SK-N-SH (cell line): ENCODE measurements around the gene ZBTB7C.

DNA sequence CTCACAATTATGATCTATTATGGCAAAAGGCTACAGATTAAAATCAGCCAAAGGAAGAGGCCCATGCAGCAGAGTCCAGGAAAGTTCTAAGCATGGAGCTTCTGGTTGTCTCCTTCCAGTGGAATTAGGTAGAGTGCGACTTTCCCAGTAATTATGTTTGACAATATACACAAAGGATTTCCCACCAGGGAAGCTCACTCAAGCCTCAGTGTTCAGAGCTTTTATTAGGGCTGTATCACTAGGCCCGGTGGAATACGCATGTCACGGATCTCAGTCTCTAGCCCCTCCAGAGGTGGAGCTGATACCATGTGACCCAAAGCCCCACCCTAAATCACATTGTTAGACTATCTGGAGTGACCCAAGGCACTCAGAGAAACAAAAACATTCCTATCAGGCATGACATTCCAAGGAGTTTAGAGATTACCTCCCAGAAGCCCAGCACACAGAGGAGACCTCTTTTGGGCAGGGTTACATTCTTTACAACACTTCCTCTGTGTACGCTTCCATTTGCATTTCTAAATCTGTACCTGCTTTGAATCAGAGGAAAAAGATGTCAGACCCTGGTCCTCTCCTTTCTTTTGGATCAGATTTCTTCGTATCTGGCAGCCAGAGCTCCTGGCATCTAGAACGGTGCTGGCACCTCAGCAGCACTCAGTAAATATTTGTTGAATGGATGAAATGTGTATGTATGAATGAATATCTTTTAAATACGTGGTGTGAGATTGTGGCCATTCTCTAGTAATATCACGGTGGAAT lies 37.6 kb upstream of the SMAD2 start:
- RRBS = no CpG with 5 or more reads among the region's 9 CpGs
CAGE:
- cytosol, long polyA plus RNA = no peak
- long polyA plus RNA = no peak
- nucleus, long polyA plus RNA = no peak

GRCh38 chr18:48023230-48023547 lies 92.7 kb upstream of the SMAD2 start:
- RRBS = no CpG with 5 or more reads among the region's 6 CpGs
CAGE:
- cytosol, long polyA plus RNA = no peak
- long polyA plus RNA = no peak
- nucleus, long polyA plus RNA = no peak

DNA sequence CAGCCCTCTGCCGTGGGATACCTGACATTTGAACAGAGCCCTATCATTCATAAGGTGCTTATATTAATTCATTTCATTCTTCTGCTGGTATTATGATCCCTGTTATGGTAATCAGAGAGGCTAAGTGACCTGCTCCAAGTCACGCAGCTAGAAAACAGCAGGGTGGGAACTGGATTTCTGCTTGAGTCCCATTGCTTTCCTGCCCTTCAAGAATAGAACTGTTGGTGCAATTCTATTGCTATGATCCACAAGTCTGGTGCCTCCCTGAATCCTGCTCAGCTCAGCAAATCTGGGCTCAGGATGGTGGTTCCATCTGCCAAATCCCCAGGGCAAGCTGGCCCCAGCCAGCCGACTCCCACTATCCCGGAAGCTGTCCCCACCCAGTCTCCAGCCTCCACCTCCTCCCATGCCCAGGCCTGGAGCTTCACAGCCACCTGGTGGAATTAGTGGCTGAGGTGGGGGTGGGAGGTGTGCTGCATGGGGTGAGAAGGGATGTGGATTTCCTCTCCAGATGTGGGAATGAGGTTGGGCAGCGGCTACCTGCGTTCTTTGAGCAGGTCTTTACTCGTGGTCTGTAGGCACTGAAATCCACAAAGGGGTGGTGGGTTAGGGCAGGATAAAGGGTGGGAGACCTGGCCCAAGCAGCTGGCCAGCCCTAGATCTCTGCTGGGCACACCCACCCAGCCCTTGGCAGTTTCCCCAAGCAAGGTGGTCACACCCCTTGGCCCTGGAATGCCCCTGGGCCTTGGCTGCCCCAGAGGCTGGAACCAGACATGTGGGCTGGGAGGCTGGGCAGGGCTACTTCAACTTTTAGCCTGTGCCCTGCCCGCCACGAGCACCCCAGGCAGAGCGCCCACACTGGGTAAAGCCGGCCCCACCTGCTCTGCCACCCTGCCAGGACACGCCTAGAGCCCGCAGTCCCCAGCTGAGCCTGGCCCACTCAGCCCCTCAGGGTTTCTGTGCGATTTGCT lies 119.4 kb upstream of the SMAD2 start:
- RRBS = no CpG with 5 or more reads among the region's 14 CpGs
CAGE:
- cytosol, long polyA plus RNA = no peak
- long polyA plus RNA = no peak
- nucleus, long polyA plus RNA = no peak

GRCh38 chr18:48135013-48135522 lies 204.6 kb upstream of the SMAD2 start:
- RRBS = no CpG with 5 or more reads among the region's 4 CpGs
CAGE:
- cytosol, long polyA plus RNA = no peak
- long polyA plus RNA = no peak
- nucleus, long polyA plus RNA = no peak

DNA sequence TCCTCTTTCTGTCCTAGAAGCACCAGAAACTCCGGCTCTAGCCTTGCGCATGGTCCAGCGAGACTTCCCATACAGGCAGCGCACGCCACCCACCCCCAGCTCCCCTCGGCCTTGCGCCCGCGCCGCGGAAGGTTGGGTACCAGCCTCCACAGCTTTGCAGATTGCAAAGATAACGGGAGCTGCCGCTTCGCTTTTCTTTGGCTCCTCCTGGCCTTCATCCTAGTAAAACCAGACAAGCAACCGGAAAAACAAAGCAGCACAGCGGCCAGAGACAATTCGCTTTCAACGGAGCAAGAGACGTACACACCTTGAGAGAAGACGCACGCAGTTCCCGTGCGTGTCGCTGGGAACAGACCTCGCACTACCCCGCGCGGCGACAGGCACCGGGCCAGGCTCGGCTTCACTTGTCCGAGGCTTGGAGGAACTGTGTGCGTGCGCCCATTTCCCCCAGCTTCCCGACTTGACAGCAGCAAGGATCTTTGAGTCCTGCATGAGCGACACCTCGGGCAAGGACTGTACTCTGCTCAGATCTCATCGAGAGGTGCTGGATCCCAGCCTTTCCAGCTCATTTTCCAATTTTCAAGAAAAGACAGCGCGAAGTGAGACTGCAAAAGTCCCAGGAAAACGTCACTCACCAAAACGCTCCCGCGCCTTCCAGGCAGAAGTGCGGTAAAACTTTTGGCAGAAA lies 988 bp downstream of the ZBTB7C start:
- RRBS = 91% methylated on average over 1 of the region's 45 CpGs
CAGE:
- cytosol, long polyA plus RNA = no peak
- long polyA plus RNA = no peak
- nucleus, long polyA plus RNA = no peak

GRCh38 chr18:48409048-48410109 lies at the start of gene ZBTB7C:
Gene ZBTB7C (minus strand): TSS chr18:48409383.
- RRBS = 1% methylated on average over 63 of the region's 152 CpGs
CAGE:
- cytosol, long polyA plus RNA = no peak
- long polyA plus RNA = no peak
- nucleus, long polyA plus RNA = no peak

- RRBS = 41% methylated on average over 7 of the region's 10 CpGs
CAGE:
- cytosol, long polyA plus RNA = no peak
- long polyA plus RNA = no peak
- nucleus, long polyA plus RNA = no peak
Measured at GRCh38 chr18:48441675-48442127, 32.5 kb upstream of the ZBTB7C start.

GRCh38 chr18:48454094-48454649 lies 45.0 kb upstream of the ZBTB7C start:
- RRBS = no CpG with 5 or more reads among the region's 8 CpGs
CAGE:
- cytosol, long polyA plus RNA = no peak
- long polyA plus RNA = no peak
- nucleus, long polyA plus RNA = no peak

GRCh38 chr18:48575460-48576755 lies 37.1 kb downstream of the CTIF start:
- RRBS = 100% methylated on average over 3 of the region's 39 CpGs
CAGE:
- cytosol, long polyA plus RNA = no peak
- long polyA plus RNA = no peak
- nucleus, long polyA plus RNA = no peak

DNA sequence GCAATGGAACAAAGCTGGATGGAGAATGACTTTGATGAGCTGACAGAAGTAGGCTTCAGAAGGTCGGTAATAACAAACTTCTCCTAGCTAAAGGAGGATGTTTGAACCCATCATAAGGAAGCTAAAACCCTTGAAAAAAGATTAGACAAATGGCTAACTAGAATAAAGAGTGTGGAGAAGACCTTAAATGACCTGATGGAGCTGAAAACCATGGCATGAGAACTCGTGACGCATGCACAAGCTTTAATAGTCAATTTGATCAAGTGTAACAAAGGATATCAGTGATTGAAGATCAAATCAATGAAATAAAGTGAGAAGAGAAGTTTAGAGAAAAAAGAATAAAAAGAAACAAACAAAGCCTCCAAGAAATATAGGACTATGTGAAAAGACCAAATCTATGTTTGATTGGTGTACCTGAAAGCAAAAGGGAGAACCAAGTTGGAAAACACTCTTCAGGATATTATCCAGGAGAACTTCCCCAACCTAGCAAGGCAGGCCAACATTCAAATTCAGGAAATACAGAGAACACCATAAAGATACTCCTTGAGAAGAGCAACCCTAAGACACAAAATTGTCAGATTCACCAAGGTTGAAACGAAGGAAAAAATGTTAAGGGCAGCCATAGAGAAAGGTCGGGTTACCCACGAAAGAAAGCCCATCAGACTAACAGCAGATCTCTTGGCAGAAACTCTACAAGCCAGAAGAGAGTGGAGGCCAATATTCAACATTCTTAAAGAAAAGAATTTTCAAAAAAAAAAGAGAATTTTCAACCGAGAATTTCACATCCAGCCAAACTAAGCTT lies 111.5 kb downstream of the CTIF start:
- RRBS = no CpG with 5 or more reads among the region's 7 CpGs
CAGE:
- cytosol, long polyA plus RNA = no peak
- long polyA plus RNA = no peak
- nucleus, long polyA plus RNA = no peak

DNA sequence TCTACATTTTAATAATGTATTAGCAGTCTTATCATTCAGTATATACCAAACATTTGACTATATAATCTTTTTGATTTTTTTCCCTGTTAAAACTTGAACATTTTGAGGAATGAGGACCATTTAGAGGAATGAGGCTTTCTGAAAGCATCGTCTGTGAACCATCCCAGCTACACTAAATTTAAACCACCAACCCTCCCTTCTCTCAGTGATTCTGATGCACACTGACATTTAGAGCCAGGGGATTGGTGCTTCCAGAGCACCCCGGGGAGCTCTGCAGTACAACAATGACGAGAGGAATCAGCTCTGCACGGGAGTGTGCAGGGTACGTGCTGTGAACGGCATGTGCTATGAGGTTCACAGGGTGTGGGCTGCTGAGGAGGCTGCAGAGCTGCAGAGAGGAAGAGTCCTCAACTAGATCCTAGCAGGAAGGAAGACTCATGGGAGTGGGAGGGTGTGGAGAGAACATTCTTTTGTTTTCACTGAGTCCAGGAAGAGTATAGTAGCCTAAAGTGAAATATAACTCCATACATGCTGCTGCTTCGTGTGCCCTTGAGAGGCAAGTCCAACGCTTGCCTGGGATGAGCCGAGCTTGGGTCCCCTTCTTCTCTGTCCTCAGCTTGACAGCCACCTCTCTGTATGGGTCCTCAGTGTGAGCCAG lies 118.6 kb downstream of the CTIF start:
- RRBS = no CpG with 5 or more reads among the region's 9 CpGs
CAGE:
- cytosol, long polyA plus RNA = no peak
- long polyA plus RNA = no peak
- nucleus, long polyA plus RNA = no peak

DNA sequence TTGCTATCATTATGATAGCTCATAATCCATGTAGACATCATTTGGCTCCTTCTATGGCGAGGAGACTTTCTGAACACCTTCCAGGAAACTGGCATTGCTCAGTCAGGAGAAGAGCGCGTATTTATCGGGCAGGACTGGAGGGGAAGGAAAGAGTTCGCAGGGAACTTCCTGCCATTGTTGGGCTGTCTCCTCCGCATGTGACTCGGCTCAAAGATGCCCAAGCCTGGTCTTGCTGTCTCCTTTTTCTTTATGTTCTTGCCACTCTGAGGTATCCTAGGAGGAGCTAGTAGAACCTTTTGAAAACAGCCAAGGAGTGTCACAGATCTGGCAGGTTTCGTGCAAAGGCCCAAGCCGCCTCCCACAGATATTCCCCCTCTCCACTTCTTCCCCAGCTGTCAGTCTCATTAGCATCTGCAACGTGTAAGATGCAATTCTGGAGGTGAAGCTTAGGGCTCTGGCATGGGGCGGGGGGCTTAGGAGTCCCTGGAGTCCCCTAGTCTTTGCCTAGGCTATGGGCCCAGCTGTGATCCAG lies 157.0 kb downstream of the CTIF start:
- RRBS = no CpG with 5 or more reads among the region's 11 CpGs
CAGE:
- cytosol, long polyA plus RNA = no peak
- long polyA plus RNA = no peak
- nucleus, long polyA plus RNA = no peak

GRCh38 chr18:48724453-48724785 lies 185.6 kb downstream of the CTIF start:
- RRBS = 86% methylated on average over 1 of the region's 3 CpGs
CAGE:
- cytosol, long polyA plus RNA = no peak
- long polyA plus RNA = no peak
- nucleus, long polyA plus RNA = no peak

- RRBS = no CpG with 5 or more reads among the region's 18 CpGs
CAGE:
- cytosol, long polyA plus RNA = no peak
- long polyA plus RNA = no peak
- nucleus, long polyA plus RNA = no peak
Measured at GRCh38 chr18:48862569-48863088, 88.1 kb downstream of the SMAD7 start.

DNA sequence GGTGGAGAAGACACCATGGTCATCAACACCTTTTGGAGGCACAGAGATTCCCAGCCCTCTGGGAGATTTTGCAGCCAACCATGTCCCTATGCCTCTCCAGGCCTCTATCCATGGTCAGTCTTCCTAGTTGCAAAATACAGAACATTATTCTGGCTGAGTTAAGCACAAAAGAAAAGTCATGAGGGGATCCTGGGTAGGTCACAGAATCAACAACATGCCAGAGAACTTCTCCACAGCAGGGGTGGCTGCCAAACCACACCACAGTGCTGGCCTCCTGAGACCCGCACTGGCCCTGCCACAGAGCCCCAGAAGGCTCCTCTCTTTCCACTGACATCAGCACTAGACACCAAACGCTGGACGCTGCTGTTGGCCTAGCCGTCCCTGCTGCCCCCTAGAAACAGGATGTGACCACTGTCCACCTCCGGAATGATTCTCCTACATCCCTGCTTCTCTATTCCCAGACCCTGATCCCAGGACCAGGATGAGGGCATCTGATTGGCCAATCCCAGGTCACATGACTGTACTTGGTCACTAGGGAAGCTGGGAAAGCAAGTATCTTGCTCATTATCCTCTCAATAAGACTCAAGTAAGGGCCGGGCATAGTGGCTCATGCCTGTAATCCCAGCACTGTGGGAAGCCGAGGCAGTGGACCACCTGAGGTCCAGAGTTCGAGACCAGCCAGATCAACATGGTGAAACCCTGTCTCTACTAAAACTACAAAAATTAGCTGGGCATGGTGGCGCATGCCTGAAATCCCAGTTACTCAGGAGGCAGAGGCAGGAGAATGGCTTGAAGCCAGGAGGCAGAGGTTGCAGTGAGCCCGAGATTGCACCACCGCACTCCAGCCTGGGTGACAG lies 47.6 kb downstream of the SMAD7 start:
- RRBS = no CpG with 5 or more reads among the region's 11 CpGs
CAGE:
- cytosol, long polyA plus RNA = no peak
- long polyA plus RNA = no peak
- nucleus, long polyA plus RNA = no peak

DNA sequence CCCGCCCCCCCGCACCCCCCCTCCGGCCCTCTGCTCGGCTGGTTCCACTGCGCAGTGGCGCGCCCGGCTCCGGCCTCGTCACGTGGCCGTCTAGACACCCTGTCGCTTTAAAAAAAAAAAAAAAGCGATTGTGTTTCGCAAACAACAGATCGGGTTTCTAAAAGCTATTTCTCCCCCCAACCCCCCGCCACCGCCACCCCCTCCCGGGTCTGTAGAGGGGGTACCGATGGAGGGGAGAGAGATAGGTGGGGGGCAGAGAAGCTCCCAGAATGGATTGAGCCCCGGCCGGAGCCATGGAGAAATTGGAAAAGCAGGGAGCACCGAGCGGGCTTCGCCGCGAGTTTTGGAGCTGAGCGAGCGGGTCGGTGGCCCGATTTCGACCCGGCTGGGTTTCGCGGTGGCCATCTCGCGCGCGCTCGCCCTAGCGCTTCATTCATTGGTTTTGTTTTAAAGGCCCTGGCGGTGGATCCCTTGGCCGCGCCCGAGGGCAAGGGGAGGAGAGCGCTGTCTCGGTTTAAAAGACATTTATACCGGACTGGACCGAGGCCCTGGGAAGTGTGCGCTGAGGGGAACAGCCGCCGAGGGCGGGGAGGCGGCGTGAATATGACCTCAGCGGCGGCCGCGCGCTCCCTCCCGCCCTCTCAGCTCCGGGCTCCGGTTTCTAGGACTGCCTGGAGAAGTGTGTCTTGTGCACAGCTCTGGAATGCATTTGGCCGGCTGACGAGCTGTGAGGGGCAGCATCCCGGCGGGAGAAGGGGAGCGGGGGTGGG lies 1.6 kb upstream of the SMAD7 start:
- RRBS = 2% methylated on average over 24 of the region's 68 CpGs
CAGE:
- cytosol, long polyA plus RNA = no peak
- long polyA plus RNA = no peak
- nucleus, long polyA plus RNA = no peak

DNA sequence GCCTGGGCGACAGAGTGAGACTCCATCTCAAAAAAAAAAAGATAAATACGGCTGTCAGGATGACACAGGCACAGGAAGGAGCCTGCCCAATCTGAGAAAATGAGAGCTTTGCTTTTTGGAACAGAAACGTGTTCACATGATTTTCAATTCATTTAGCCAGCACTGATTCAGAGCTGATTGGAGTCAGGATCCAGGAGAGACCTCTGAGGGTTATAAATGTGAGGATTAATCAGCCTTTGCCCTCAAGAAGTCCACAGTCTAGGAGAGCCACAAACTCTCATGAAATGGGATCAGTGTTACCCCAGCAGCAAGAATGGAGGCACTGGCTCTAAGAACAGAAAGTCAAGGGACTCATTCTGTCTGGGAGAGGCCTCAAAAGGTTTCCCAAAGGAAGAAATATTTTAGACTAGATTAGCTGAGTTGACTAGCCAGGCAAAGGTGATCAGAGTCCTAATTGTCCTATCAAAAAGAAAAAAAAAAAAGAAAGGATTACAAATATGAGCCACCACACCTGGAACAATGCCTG lies 7.0 kb upstream of the SMAD7 start:
- RRBS = no CpG with 5 or more reads among the region's 3 CpGs
CAGE:
- cytosol, long polyA plus RNA = no peak
- long polyA plus RNA = no peak
- nucleus, long polyA plus RNA = no peak

DNA sequence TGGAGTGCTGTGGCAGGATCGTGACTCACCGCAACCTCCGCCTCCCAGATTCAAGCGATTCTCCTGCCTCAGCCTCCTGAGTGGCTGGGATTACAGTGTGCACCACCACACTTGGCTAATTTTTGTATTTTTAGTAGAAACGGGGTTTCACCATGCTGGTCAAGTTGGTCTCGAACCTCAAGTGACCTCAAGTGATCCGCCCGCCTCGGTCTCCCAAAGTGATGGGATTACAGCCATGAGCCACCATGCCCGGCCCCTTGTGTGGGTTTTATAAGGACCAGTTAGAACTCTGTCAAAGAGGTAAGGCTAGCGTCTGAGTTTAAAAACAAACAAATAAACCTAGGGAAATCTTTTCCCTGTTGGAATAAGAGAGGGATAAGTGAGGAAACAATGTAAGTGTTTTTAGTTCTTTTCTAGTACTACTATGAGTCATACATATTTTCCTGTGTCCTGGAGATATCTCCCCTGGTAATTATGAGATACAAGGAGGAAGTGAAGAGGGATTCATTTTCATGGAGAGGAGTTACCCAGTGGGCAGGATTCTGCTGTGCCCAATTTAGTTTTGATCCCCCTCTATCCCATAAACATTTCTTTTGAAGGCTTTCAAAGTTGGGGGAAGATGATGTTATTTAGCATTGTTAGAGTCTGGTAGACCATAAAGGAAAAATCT lies 9.6 kb upstream of the SMAD7 start:
- RRBS = no CpG with 5 or more reads among the region's 11 CpGs
CAGE:
- cytosol, long polyA plus RNA = no peak
- long polyA plus RNA = no peak
- nucleus, long polyA plus RNA = no peak

GRCh38 chr18:48973573-48974262 lies 23.0 kb upstream of the SMAD7 start:
- RRBS = no CpG with 5 or more reads among the region's 7 CpGs
CAGE:
- cytosol, long polyA plus RNA = no peak
- long polyA plus RNA = no peak
- nucleus, long polyA plus RNA = no peak

DNA sequence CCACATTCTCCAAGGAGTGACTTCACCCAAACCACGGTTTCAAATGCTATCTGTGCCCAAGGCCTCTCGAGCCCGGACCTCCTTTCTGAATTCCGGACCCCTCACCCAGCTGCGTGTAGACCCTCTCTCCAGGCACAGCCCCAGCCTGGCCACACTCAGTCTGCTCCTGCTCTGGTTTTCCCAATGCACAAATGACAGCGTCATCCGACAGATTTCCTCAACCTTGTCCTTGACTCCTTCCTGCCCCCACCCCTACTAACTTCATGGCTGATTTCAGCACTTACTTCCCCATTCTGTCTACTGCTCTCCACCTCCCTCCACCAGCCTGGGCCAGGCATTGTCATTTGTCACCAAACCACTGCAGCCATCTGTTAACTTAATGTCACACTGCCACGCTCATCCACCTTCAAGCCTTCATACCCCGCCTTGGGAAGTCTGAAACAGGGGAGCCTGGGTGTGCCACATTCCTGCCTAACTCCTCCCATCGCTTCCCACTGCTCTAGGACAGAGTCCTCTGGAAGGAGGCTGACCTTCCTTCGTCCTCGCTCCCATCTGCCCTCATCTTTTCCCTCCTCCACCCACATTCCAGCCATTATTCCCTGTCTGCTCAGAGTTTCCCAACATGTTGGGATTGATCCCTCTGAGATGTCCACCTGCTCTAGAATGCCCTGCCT lies 42.0 kb upstream of the SMAD7 start:
- RRBS = no CpG with 5 or more reads among the region's 12 CpGs
CAGE:
- cytosol, long polyA plus RNA = no peak
- long polyA plus RNA = no peak
- nucleus, long polyA plus RNA = no peak